Foreskin fibroblast (primary cell): ENCODE measurements around the gene HEBP2.

GRCh38 chr6:137883145-137884301, 16.5 kb downstream of the TNFAIP3 start:
- RRBS: no CpG with 5 or more reads among the region's 8 CpGs

DNA sequence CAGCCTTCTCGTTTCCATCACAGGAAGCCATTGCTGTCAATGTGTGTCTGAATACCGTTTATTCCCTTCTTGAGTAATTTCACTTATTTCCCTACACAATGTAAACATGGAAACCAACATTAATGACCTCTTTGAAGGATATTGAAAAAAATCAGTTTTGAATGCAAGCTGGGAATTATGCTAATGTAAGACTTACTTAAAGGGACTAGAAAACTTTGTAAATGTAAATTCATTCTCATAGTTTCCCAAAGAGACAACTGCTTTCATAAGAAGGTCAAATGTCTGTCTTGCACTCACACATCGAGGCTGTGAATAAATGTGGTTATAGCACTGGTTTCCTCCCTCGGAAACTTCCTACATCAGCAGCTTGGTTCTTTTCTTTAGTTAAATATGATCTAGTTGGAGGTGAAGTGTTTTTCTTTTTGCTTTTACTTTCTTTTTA, 108.2 kb downstream of the TNFAIP3 start:
- RRBS: no CpG with 5 or more reads among the region's 4 CpGs

DNA sequence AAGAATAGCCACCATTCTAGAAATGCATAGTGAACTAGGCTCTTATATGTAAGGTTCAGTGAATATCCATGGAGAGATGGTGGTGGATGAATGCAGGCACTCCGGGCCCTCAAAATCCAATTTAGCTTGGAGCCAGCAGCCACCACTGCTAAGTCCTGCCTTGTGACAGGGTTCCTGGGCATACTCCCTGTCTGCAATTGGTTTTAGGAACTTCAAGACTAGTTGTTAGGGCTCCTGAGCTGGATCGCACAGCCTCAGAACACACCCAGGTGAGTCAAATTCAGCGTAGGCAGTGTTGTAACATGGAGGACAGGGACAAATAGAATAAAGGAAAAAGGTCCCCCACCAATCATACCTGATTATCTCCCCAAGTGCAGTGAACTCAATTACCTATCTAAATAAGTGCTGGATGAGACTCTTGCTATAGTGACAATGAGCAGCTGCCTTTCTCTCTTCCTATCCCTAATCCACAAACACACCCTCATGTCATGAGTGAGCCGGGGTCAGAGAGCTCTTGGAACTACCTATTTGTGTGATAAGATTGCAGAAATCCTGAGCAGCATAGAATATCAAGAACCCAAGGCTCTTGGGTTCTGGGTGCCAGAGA, 74.6 kb downstream of the PERP start:
- RRBS: no CpG with 5 or more reads among the region's 4 CpGs

GRCh38 chr6:138035214-138035602, 72.0 kb downstream of the PERP start:
- RRBS: no CpG with 5 or more reads among the region's 5 CpGs

GRCh38 chr6:138091141-138092359, 15.7 kb downstream of the PERP start:
- RRBS: no CpG with 5 or more reads among the region's 11 CpGs

- RRBS: no CpG with 5 or more reads among the region's 11 CpGs
Measured at GRCh38 chr6:138227099-138227921, 9.0 kb upstream of the PBOV1 start.

DNA sequence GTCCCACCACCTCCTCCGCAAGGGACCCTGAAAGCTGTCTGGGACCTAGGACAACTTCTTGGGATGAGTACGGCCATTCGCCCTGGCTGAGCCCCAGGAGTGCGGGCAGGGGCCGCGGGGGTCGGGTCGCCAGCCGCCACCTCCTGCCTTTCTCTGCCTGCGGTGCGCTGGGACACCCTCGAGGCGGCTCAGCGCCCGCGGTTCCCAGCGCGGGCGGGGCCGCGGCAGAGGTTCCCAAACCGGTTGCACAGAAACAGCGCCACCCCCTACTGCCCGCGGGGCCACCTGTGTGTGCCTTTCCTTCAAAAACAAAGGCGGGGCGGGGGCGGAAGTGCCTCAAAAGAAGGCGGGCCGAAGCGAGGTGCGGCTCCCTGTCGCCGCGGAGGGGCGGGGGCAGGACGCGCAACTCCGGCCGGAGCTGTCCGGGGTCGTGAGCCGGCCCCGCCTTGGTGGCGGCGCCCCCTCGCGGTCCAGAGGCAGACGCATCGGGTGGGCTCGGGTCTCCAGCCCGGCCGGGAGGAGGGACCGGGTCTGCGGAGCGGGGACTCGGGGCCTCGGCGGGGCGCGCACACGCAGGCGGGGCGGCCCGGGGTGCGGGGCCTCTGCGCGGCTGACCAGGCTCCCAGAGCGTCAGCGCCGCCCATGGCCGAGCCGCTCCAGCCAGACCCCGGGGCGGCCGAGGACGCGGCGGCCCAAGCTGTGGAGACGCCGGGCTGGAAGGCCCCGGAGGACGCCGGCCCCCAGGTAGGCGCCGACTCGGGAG, at the start of gene HEBP2:
Gene HEBP2 (plus strand): TSS at position 370 of the 763 bp plus-strand sequence.
- RRBS: 1% methylated on average over 41 of the region's 87 CpGs

- RRBS: no CpG with 5 or more reads among the region's 34 CpGs
Measured at GRCh38 chr6:138430130-138431347, 26.5 kb downstream of the HEBP2 start.

DNA sequence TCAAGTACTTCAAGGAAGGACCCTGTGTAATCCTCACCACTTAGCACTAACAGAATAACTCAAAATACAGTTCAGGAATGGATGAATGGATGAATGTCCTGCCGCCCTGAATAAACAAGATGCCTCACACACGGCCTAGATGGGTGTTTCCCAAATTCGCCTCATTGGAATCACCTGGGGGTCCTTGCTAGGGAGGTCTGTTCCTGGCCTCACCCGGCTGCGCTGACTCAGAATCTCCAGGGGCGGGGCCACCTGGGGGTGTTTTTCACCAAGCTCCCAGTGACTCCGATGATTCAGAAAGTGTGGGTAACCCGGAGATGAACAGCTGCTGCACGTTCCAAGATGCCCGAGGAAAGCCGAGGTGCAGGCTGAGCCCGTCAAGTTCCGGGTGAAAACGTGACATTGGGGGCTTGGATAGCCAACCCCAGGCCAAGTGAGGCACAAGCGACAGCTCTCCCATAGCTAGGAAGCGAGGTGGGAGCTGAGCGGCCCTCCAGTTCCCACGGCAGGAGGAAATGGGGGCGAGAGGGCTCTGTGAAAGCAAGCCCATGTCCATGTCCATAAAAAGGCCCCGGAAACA, 90.9 kb upstream of the CCDC28A start:
- RRBS: 38% methylated on average over 9 of the region's 20 CpGs

GRCh38 chr6:138914894-138915386, 73.1 kb downstream of the REPS1 start:
- RRBS: no CpG with 5 or more reads among the region's 2 CpGs

DNA sequence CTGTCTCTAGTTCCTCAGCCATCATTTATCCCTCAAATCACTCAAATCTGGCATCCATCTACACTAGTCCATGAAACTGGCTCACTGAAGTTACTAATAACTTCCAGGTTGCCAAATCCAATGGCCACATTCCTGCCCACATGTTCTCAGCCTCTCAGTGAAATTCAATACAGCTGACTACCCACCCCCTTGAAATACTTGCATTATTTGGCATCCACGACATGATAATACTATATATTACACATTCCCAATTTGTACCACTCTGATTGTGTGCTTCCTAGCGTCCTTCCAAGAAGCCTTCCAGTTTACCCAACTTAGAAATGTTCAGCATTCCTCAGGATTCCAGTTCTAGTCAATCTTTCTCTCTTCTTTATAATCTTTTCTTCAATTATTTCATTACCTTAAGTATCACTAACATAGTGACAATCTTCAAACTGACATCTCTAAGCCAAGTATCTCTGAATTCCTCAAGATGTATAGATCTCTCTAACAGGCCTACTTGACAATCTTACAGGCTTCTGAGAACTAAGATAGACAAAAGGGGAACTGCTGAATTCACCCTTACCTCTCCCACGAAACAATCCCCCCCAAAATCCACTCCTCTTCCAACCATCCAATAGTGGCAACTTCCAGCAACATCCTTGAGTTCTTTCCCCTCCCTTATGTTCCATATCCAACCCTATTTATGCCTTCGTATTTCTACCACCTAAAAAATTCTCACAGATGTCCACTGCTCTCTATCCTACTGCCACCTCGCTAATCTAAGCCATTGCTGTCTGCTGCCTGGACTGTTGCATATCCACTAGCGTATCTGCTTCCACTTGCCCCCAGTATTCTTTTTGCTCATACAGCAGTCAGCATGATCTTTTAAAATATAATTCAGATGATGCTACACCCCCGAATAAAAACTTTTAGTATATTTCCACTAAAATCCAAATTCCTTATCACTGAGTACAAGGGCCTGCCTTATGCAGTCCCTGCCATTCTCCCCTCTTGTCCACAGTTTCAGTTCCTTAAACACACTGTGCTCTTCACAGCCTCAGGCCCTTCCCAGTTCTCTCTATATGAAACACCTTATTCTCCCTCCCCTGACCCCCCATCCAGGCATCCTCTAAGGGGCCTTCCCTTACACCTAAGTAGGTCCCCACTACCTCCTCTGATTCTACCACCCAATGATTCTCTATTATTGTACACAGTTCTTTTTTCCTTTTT, 8.2 kb downstream of the REPS1 start:
- RRBS: no CpG with 5 or more reads among the region's 7 CpGs

DNA sequence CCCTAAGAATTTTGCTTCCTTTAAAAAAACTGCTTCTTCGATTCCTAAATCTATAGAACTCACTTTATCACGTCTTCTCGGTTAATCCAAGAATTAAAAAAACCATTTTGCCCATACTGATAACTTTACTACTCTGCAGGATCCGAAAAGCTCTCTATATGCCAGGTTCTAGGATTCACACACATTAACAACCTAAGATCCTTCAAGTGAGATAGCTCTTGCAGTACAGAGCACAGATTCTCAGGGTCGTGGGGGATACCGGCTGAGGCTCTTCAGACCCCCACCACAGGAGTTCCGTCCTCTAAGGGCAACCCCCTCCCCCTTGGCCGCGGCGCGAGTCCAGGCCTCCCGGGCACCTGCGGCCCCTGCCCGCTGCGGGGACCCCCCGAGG, 1.0 kb downstream of the REPS1 start:
- RRBS: 2% methylated on average over 10 of the region's 16 CpGs

DNA sequence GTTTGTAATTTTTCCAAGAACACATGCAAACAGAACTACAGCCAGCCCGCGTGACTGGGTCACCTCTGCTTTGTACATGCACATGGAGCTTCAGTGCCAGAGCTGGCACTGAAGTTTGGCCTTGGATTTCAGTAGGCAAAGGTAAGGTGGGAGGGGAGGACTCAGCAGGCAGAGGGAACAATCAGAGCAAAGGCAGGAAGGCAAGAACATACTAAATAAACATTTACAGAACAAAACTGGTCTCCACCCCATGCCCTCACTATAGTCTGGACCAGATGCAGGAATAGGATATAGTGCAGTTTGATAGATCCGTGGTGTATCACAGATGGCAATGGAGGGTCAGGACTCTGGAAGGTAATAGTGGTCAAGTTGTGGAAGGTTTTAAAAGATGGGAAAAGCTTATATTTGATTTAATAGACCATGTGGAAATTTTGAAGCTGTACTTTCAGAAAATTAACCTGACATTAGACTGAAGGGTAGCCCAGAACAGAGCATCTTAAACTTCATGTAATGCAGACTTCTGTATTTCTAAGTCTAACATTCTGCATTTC, 13.5 kb upstream of the ABRACL start:
- RRBS: no CpG with 5 or more reads among the region's 3 CpGs

GRCh38 chr6:139133453-139133652, 1.5 kb upstream of the HECA start:
- RRBS: no CpG with 5 or more reads among the region's 5 CpGs

DNA sequence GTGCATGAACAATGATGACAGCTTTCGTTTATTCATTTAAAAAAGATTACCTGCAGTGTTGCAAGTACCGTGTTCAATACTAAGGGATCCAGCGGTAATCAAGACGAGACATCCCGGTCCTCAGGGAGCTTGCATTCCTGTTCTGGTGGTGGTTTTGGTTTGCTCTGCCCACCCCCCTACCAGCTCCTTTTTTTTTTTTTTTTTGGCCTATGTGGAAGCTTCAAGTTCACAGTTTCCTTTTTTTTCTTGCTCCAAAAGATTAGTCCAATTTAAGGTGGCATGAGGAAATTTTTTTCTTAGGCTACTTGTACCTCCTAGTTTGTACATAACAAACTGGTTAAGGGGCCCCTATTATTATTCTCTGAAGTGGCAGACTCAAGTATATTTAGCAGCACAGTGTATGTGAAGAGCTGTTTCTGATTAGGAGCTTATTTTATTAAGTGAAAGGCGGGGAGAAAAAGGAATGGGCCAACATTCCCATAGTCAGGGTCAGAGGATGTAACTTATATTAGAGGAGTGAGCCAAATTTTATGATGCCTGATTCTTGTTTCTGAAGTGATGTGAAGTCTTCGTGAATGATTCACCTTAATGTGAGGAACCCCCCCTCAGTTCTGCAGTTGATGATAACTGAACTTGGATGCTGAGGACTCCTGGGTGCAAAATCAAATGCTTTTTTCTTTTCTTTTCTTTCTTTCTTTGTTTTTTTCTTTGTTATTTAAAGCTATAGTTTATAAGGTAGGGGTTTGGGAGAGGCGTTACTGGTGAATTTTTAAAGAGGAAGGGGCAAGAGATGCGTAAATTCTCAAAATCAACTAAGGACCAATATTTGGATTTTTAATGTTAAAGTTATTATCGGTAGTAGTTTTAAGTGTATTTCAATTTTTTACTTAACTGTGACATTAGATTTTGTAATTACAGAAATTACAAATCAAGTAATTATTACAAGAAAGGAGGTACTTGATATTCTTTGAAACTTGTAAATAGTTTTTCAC, 2.9 kb downstream of the HECA start:
- RRBS: no CpG with 5 or more reads among the region's 10 CpGs

DNA sequence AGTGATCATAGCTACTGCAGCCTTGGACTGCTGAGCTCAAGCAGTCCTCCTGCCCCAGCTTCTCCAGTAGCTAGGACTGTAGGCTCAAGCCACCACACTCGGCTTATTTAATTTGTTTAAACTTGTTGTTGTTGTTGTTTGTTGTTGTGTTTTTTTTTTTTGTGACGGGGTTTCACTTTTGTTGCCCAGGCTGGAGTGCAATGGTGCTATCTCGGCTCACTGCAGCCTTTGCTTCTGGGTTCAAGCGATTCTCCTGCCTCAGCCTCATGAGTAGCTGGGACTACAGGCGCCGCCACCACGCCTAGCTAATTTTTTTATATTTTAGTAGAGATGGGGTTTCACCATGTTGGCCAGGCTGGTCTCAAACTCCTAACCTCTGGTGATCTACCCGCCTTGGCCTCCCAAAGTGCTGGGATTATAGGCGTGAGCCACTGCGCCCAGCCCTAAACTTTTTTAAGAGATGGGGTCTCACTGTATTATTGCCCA, 36.9 kb downstream of the HECA start:
- RRBS: no CpG with 5 or more reads among the region's 10 CpGs

DNA sequence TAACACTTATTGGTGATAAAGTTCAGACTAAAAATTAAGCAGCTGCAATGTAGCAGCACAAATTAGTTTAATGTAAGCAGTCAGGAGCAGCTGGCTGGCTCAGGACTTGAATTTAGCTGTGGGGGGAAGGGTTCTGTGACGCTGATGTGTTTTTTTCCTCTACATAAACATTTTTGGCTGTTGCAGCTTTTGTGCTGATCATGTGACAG, 100.3 kb upstream of the CITED2 start:
- RRBS: no CpG with 5 or more reads among the region's 1 CpG

GRCh38 chr6:139530925-139531605, 156.6 kb upstream of the CITED2 start:
- RRBS: no CpG with 5 or more reads among the region's 8 CpGs

GRCh38 chr6:140062201-140062556, 687.7 kb upstream of the CITED2 start:
- RRBS: no CpG with 5 or more reads among the region's 2 CpGs

DNA sequence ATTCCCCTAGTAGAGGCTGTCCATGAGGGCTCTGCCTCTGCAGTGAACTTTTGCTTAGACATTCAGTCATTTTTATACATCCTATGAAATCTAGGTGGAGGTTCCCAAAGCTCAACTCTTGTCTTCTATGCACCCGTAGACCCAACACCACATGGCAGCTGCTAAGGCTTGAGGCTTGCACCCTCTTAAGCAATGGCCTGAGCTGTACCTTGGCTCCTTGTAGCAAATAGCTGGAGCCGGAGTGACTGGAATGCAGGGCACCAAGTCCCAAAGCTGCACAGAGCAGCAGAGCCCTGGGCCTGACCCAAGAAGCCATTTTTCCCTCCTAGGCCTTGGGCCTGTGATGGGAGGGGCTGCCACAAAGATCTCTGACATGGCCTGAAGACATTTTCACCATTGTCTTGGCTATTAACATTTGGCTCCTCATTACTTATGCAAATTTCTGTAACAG, 938.6 kb upstream of the CITED2 start:
- RRBS: no CpG with 5 or more reads among the region's 2 CpGs